ENCODE measurements around a stretch of chr15.

DNA sequence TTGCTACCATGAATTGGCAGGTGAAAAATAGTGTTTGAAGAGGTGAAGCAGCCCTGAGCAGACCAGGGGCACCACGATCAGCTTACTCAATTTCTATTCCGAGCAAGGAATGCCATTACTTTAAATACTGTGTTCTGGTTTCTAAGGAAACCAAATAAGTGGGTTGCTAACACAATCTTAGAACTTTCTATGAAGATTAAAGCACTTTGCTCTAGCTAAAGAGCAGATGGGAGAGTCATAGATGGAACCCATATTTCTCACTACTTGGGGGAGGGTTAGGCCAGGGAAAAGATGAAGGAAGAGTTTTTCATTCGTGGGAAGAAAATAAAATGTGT is 21.3 kb upstream of the SHC4 start:
- PRO-cap, result no peak

DNA sequence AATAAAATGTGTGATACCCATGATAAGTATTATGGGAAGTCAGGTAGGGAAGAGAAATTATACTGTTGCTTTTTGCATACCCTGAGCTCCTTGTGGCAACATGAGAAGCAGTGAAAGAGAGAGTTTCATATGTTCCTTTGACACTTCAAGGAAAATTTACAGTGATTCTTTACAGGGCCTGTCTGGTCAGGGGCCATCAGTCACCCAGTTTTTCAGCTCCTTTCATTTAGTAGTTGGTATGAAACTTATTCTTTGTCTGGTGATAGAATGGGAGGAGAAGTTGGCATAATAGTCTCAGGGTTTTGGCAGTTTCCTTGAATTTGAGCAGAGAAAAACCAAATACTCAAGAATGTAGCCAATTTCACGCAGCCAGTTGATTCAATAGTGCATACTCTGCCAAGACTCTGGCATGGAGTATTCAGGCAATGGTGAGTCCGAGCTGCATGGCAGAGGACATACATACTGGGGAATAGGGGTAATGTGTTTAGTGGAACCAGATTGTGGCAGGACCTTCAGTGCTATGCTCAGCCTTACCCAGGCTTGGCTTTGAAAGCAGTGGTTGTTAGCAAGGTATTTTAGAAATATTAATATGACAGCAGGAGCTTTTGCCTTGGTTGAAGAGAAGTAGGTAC is 118.3 kb downstream of the GALK2 start:
- PRO-cap, result no peak

DNA sequence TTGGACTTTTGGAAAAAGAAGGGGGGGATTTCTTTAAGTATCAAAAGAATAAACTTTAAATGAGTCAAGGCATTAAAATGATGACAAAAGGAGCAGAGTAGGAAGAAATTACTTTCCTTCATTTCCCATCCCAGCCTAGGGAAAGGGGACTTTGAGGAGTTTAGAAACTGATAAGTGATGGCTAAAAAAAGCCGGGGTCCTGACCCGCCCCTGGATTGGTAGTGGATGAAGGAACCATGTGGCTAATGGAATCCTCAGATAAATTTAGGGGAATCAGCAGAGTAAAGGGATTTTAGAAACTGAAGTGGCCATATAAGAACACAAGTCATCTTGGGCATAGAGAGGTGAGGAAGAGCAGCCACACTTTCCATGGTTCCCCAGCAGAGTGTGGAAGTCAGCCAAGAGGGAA is 212.3 kb downstream of the ATP8B4 start:
- PRO-cap, result no peak

GRCh38 chr15:50110306-50110626 is 8.8 kb downstream of the ATP8B4 start:
- PRO-cap, result no peak

GRCh38 chr15:50289276-50289946 is 23.9 kb upstream of the HDC start:
- PRO-cap, result no peak

DNA sequence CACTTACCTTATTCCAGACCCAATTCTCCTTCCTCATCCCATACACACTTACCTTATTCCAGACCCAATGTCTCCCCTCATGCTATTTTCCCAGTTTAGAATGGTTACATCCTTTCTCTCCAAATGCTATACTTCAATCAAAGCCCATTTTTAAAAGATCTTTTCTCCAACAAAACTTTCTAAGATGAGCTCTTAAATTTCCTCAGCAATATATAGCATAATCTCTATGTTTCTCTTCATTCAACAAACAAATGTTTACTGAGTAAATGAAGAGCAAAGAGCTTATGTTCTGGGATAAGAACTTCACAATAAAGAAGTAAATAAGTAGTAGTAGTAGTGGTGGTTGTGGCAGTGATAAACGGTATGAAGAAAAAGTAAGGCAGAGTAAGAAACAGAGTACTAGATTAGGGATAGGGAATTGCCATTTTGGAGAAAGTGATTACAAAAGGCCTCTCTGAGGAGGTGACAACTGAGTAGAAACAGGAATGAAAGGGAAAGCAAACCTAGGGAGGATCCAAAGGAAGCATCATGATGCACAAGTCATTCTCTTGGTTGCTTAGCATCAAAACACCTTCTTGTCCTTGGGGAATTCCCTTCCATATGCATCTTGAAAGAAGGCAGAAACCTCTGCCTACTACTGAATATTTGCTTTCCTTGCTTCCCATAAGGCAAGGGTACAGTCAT is 24.3 kb downstream of the GABPB1 start:
- PRO-cap, result no peak

DNA sequence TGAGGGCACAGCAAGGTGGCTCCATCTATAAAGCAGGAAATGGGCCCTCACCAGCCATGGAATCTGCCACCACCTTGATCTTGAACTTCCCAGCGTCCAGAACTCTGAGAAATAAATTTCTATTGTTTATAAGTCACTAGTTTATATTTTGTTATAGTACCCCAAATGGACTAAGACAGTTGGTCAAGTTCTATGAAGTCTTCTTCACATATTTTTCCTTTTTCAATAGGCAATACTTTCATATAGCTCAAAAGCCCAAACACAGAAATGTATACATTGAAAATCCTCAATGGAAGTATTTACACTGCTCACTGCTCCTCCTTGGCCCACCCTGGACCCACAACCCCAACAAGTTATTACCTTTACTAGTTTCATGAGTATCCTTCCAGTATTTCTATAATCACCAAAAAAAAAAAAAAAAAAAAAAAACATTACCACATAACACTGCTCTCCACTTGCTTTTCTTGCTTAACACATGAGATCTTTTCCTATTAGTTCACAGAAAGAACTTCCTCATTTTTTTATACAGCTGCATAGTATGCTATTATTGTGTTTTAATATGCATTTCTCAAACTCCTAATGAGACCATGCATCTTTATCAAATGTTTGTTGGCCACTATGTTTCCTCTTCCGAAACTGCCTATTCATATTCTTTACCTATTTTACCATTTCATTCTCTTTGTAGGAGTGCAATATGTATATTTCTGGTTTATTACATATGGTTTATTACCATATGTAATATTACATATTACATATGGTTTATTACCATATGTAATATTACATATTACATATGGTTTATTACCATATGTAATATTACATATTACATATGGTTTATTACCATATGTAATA is 14.6 kb downstream of the GABPB1 start:
- PRO-cap, result no peak

- PRO-cap, result no peak
Observed at GRCh38 chr15:50351398-50352279, 3.4 kb downstream of the GABPB1 start.

- PRO-cap, result no peak
Observed at GRCh38 chr15:50355998-50356342, 972 bp upstream of the GABPB1 start.

DNA sequence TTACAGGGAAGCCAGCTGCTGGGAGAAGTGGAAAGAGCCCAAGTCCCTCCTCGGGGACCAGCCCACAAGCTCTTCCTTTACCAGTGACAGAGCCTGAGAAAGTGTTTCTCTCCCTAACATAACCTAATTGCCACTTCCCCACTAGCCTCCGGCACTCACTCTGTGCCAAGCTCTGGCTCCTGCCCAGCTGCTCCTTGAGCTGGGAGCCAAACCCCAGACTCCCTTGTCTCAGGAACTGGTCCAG is 42.9 kb downstream of the TNFAIP8L3 start:
- PRO-cap, result no peak

DNA sequence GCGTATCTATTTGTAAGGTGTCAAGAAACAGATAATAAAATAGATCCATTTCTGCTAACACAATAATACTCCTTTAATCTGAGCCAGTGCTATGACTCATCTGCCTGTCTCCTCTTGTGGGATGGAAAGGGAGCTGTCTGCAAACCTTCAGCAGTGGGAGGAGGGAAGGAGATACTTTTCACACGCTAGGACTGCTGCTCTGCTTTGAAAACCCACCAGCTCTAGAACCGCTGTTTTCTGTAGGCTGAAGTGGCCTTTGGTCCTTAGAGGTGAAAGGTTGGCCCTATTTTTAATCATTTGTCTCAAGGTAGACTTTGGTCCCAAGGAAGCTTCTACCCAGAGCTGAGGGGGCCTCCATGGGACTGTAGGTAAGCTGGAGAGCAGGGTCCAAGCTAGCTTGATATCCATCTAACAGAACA is 3.4 kb upstream of the TNFAIP8L3 start:
- PRO-cap, result no peak

DNA sequence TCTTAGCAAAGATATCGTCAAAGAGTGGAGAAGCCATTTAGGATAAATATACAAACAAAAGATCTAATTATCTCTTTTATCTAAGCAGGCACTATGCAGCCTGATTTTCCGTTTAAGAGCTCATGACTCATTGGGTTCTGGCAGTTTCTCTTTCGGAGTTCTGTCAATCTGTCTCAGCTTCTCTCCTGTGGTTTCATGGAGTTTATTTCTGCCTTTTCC is 68.4 kb upstream of the TNFAIP8L3 start:
- PRO-cap, result no peak

DNA sequence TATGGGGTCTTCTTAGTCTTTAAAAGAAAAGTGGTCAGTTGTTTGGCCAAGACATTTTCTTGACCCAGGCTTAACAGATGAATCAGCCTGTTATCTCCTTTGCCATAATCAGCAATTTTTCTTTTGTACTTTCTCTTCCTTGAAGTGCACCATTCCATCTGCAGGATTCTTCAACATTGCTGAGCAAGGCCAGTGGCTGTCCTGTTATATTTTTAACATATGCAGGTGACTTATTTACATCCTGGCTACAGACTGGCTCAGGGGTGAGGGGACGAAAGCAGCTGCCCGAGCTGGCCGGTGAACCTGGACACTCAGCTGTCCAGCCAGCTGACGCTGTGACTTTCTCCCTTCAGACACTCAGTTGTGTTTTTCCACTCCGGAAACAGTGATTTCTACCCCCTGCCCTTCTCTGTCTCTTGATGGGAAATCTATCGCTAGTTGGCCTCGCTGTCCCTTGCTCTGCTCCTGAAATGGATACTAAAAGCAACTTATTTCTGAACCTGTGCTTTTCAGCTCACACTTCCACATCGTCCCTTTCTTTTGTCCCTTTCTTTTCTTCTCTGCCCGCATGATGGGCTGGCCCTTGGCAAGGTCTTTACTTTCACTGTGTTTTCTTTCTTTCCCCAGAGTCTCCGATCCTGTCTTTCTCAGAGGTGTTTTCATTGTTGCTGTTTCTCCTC is 96.6 kb upstream of the TNFAIP8L3 start:
- PRO-cap, result no peak

DNA sequence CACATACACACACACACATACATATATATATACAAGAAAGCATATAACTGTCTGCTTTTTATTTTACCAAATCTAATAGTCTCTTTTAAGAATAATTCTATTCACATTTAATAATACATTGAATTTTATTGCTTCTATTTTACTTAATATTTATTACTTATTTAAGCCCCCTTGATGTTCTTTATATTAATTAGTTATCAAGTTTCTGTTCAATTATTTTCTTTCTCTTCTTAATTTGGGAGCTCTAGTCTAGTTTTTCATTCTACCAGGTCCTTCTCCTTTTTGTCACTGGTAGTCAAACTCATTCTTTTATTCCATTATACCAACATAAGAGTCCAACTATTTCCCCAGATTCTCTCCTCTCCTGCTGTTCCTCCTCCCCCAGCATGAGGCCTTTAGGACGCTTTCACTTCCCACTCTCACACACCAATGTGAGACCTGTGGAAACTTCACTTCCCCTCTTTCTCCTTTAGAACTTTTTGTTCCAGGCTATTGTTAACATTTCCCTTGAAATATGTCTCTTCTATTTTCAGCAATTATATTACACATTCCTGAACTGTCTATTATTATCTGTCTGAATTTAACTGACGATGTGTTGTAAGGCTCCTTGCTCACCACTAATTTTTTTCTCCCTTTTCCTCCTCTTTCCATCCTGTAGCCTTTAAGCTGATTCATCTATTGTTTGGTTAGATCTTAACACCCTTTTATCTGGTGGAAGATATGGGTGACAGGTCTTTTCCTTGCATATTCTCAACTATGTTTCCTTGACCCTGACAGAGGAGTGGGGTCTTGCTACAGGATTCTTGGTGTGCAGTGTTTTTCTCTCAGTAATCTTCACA is 6.2 kb downstream of the CYP19A1 start:
- PRO-cap, result no peak

DNA sequence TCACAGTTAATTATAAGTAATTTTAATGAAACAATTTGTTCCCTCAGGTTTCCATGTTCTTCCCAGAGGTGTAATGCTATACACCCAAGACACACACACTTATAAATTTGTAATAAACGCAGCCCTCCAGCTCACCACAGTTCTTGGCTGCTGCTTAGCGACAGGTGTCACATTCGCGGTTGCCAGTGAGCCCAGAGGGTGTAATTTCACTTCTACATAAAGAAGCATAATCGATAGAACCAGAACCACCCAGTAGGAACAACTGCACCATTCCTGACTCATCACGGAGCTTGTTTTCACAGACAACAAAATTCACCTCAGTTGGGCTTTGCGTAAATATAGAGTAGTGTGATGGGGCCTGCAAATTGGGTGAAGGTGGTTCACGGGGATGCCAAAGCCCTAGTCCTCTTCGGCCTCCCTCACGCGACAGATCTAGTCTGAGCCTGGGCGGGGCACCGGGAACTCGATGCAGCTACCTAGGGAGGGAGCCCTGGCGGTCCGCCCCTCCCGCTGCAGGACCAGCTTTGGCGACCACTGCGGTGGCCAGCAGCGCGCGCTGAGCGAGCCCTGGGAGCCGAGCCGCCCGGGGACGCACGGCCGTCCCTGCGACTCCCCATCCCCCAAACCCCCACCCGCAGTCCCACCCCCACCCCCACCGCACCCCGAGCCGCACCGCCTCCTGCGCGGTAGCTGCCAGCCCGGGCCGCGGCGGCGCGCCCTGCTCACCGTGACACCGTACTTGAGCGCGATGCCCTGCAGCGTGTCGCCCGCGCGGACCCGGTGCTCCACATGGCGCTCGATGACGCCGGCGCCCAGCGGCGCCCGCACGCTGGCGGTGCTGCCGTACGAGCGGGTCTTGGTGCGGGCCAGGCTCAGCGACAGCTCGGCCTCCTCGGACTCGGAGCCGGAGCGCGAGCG is 572 bp downstream of the LYSMD2 start:
- PRO-cap, result unidirectional peak, plus-strand start at position 435 of the sequence; bidirectional peak, plus-strand start at position 738 of the sequence, minus-strand start at position 622 of the sequence

DNA sequence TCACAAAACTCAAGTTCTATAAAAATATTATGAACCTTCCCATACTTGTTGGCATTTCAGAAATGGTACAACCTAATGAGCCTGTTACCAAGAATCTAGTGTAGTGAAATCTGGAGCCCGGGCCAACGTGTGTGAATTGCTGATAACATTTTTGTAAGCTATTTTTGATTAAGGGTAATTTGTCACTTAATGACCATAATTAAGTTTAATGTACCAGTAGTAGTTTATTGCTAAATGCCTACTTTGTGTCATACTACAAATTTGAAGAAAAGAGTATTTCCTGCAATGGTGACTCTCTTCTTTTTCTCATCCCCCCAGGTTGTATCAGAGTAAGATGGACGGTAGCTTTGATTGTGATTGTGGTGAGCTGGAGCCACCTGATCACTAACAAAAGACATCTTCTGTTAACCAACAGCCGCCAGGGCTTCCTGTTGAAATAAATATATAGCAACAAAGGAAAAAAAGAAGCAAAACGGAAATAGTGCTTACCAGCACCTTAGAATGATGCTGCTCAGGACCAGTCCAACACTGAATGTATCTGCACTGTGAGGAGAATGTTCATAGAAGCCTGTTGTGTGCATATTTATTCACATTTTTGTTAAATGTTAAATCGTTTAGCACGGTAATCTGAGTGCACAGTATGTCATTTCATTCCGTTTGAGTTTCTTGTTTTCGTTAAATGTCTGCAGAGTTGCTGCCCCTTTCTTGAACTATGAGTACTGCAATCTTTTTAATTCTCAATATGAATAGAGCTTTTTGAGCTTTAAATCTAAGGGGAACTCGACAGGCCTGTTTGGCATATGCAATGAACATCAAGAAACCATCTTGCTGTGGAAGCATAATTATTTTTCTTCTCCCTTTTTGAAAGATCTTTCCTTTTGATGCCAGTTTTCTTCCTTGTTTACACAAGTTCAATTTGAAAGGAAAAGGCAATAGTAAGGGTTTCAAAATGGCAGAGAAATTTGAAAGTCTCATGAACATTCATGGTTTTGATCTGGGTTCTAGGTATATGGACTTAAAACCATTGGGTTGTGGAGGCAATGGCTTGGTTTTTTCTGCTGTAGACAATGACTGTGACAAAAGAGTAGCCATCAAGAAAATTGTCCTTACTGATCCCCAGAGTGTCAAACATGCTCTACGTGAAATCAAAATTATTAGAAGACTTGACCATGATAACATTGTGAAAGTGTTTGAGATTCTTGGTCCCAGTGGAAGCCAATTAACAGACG is 26.9 kb downstream of the MAPK6 start:
- PRO-cap, result no peak

DNA sequence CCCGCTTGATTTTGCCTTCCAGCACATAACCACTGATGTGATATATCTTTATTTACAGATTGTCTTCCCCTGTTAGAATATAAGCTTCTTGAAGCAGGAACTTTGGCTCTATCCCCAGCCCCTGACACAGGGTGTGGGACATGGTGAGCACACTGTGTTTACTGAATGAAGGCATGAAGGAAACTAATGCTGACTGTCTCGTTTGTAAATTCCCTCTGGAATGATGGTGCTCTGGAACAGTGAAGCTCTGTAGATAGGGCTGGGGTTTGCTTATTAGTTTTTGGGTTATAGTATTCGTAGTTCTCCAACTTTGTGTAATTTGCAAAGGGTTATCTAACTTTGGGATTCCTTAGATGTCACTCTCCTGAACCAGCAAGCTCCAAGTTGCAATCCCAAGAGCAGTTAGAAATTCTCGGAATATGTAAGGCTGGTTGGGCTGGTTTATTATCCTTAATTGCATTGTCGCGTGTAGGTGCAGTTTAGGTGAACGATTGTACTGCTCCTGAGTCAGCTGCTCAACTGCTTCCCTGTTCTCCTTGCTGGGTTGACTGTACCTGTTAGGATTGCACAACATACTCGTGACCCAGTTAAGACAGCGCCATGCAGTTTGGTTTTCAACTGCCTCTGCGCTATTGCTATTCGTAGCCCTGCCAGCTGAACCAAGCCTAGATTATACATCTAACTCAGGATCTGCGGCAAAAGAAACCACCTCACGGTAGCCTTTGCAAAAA is 41.2 kb downstream of the BCL2L10 start:
- PRO-cap, result bidirectional peak, plus-strand start at position 575 of the sequence, minus-strand start at position 394 of the sequence

GRCh38 chr15:52134444-52135201 is 22.0 kb upstream of the BCL2L10 start:
- PRO-cap, result unidirectional peak, minus-strand start at chr15:52134695

- PRO-cap, result no peak
Observed at GRCh38 chr15:52223358-52224022, 32.3 kb upstream of the GNB5 start.

DNA sequence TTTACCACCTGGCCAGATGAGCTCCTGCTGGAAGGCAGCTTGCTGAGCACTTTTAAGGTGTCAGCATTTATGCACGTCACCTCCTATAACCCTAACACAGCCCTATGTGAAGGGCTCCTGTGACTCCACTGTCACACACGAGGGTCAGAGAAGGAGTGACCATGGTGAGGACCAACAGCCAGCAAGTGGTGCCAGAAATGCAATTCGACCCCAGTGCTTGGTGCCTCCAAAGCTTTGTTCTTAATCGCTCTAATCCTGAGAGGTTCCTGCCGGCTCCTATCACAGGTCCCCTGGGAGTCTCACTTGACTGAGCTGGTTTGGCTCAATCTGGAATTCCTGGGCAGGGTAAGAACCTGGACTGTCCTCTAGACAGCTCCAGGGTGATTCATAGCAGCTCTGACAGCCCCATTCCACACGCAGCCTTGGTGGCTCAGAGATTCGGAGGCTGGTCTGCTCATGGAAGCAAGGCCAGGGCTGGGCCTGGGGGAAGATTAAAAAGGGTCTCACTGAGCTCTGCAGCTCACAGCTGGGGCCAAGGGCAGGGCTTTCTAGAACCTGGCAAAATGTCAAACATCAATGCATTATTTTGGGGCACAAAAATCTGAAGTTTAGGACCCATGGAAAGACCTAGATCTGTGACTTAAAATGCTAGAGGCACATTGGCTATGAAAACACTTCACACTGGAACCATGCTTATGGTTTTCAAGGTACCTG is 37.9 kb downstream of the MYO5C start:
- PRO-cap, result no peak

All from rectum (tissue), 1 donor.